Pulmonary lymph node (tissue), 1 donor: ENCODE data around the genes BCL2 and SERPINB5.

DNA sequence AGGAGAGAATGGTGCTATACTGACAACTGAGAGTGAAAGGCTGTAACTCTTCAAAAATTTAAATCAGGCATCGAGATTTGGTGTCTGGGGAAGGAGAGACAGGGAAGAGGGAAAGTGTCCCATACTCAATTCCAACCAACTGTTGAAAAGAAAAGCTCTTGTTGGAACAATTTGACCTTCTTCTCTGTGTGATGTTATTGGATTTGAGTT, 126.5 kb downstream of the CDH20 start:
- PRO-cap, result no peak

GRCh38 chr18:61493965-61494229, 160.7 kb downstream of the CDH20 start:
- PRO-cap, result unidirectional peak, minus-strand start at chr18:61494164

- PRO-cap, result no peak
Observed at GRCh38 chr18:61581561-61582728, 248.7 kb downstream of the CDH20 start.

DNA sequence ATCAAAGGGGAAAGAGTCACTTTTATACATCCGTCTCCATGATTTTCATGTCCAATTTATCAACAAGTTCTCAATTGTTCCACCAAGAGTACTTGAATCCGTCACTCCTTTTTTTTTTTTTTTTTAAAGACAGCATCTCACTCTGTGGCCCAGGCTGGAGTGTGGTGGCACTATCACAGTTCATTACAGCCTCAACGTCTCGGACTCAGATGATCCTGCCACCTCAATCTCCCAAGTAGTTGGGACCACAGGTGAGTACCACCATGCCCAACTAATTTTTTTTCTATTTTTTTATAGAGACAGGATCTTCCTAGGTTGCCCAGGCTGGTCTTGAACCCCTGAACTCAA, 240.7 kb downstream of the RNF152 start:
- PRO-cap, result no peak

DNA sequence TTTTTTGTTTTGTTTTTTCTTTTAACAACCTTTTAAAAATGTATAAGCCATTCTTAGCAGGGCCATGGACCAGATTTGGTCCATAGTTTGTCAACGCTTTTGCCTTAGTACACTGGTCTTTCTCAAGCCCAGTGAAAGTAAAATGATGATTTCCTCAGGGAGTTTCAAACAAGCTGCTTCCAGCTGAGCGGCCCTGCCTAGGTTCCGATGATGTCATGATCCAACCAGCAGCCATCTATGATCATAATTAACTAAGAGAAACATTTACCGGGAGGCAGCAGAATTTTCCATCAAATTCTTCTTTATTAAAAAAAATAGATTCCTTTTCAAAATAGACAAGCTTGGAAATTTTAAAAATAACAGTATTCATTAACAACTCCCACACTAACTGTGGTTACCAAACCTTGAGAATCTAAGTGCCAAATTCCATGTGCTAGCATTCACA, 149.0 kb downstream of the RNF152 start:
- PRO-cap, result no peak

DNA sequence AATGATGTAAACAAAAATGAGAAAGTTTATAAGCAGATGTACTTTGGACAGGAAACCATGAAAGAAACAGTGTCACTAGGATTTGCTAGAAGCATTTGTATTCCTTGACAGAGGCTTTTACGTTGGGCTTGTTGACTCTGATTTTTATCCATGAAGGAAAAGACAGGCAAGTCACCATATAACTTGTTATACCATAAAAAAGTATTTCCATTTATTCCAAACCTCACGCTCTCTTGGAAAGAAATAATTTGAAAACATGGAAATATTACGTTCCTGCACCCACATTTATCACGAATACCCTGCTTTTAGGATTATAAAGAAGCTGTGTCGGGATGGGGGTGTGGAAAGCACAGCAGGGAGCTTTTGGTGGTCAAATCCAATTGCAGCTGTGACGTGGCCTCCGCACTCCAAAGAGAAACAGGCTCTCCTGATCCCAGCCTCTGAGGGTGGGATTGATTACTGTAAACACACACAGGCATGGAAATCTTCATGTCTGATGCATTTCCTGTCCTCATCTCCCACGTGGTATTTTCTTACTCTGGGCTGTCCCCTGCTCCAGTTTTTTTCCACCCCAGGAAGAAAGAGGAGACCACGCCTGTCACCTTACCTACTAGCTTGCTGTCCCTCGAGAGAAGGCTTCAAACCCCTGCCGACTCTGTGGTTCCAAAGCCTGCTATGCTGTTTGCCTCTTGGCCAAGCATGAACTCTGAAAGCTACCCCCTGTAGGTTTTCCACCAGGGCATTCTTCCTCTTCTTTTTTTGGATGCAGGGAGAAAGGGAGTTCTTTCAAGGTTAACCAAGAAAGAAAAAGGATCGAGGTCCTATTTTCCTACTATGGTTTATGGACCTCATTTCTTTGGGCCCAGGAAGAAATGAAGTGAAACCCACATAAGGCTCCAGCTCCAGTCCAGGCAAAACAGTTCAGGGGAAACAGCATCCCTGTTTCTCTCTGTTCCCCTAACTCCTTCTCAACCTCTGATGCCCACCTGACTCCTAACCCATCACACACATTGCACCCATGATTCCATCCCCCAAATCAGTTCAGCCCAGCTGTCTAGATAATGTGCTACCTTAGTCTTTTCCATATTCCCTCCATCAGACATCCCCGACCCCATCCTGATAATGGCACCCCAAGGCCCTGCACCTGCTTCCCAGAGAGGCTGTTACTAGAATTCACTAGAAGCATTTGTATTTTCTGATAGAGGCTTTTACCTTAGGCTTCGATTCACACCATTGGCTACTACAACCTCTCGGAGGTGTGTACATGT, 22.5 kb downstream of the RNF152 start:
- PRO-cap, result no peak

DNA sequence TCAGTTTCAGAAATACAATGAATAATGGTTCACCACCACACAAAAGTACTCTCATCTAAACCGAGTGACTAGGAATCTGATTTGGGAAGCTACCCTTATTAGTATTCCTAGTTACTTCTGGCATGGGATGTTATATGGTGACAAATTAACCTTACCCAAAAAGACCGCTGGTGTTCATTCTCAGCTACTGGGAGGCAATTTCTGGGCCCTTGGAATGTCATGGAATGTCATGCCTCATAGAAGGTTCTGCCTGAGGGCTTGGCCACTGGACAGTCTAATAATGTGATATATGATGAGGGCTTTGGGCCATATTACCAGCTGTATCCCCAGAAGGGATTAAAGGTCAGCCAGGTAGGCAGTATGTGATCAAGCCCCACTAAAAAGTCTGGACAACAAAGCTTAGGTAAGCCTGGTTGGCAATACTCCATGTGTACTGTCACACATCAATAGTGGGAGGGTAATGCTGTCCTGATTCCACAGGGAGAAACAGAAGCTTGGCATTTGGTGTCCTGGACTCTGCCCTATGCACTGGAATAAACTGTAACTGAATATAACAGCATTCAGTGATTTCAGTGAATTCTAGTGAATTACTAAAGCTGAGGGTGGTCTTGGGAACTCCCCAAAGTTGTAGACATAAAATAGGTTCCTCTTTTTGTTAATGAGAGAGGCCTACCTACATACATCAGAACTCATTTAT, 113.1 kb downstream of the PIGN start:
- PRO-cap, result no peak

- PRO-cap, result no peak
Observed at GRCh38 chr18:62327787-62328487, 2.8 kb downstream of the TNFRSF11A start.

- PRO-cap, result no peak
Observed at GRCh38 chr18:62339215-62339649, 14.1 kb downstream of the TNFRSF11A start.

GRCh38 chr18:62420048-62420484, 95.0 kb downstream of the TNFRSF11A start:
- PRO-cap, result no peak

- PRO-cap, result no peak
Observed at GRCh38 chr18:62498905-62499188, 24.0 kb upstream of the ZCCHC2 start.

- PRO-cap, result no peak
Observed at GRCh38 chr18:62736905-62738169, 22.0 kb downstream of the PHLPP1 start.

GRCh38 chr18:62881690-62882172, 166.4 kb downstream of the PHLPP1 start:
- PRO-cap, result no peak

- PRO-cap, result bidirectional peak, plus-strand start at chr18:63159154, minus-strand start at chr18:63159045; unidirectional peak, minus-strand start at chr18:63159342
Observed at GRCh38 chr18:63158943-63159619, 160.5 kb downstream of the BCL2 start.

DNA sequence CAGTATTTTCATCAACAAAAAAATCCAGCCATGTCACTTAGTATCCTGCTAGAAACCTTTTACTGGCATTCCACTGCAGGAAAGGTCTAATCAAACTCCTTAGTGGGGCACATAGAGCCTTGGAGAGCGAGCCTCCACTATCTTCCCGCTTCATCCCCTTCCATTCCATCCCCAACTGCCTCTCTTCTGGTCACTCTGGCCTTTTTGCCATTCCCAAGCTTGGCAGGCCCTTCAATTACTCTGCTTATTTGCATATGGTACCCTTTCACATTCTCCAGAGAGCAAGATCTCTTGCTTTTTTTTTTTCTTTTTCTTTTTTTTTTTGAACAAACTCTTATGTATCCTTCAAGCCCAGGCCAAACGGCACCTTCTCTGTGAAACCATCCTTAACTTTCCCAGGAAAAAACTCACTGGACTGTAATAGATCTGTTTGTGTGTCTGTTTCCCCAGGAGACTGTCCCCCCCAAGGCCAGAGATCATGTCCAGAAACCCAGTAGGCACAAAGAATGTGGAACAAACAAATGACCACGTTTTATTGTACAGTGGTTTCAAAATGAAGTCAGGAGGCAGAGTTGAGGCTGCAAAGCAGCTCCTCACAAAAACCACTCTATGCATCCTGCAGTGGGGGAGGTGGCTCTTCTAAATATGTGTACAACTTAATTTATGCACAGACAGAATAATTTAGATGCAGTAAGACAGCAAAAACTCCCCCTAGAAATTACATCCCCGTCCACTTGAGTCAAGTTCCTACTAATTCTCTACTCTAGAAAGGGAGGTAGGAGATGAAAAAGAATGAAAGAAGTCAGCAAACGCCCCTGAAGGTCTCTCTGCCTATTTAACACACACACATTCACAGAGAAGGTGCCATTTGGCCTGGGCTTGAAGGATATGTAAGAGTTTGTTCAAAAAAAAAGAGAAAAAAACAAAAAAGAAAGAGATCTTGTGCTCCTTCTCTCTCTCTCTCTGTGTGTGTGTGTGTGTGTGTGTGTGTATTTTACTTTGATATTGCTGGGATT, 19.8 kb downstream of the BCL2 start:
- PRO-cap, result no peak

DNA sequence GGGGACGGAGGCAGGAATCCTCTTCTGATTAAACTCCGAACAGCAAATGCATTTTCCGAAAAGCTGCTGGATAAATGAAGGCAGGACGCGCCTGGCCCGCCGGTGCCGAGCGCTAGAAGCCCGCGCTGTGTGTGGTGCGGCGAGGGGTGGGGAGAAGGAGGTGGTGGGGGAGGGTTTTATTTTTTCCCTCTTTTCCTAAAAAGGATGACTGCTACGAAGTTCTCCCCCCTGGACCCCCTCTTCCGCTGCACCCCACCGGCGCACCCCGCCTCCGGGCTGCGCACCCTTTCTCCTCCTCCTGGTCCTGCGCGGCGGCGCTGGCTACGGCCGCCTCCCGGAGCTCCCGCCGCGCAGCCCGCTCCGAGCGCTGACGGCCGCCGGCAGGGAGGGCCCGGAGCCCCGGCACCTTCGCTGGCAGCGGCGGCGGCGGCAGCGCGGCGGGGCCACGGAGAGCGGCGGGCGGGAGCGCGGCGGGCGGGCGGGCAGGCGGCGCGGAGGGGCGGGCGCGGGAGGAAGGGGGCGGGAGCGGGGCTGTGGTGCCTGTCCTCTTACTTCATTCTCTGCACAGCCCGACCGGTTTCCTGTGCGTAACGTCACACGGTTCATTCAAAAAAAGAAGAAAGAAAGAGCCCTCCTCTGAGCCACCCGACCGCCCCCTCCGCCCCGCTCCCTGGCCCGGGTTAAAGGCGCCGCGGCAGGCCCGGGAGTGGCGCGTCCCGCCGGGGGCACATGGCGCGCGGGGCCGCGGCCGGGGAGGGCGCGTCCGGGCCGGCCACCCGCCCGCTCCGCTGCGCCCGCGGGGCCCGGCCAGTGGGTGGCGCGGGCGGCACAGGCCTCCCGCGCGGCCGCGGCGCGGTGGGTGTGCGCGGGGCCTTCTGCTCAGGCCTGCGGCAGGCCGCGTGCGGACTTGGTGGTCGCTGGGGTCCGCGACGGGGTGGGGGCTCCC, at the start of gene BCL2:
Gene BCL2 (minus strand): TSS at position 148 of the 946 bp plus-strand sequence.
- PRO-cap, result bidirectional peak, plus-strand start at position 683 of the sequence, minus-strand start at position 562 of the sequence

DNA sequence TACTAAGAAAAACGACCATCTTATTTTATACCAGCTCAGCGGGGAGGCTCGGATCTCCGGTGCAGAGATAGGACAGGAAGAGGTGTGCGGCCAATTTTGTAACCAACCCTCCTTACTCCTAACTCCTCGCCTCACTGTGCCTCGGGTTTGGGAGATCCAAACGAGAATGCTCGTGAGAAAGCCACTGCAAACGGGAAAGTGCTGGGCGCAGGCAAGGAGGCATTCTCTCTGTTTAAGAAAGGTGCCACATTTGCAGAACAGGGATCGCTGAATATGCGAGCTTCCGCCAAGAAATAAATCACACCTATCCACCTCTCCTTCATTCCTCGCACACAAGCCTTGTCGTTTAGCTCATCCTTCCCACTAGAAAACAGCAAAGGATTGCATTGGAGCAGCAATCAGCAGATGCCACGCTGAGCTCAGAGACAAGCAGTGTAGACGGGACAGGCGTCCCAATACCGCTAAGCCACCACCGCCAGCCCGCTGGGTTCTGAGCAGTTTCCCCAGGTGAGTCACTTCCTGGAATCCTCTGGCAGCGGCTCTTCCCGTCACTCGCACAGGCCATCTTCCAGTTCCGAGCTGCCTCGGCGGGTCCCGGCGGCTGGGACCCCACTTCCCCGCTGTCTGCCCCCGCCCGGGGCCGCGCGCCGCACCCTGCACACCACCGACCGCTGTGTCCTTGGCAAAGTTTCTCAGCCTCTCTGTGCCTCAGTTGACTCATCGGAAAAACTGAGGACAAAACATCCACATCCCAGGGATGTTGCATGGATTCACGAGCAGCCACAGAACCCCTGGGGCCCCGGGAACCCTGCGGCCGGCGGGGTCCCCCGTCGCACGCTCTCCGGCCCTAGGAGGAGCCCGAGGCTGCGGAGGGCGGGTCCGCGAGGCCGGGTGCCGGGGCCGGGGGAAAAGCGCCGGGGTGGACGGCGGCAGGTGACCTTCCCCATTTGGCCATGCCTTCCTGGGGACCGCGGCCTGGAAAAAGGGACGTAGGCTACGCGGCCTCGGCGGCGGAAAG, 751 bp downstream of the KDSR start:
- PRO-cap, result bidirectional peak, plus-strand start at position 571 of the sequence, minus-strand start at position 463 of the sequence

DNA sequence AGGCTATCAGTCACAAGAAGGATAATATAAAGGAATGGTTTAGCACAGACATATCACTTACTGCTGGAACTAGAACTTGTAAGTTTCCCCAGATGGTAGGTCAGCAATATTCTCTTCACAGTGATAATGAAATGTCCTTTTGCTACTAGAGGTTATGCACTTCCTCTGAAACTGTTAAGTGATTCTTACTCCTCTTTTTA, 19.4 kb downstream of the VPS4B start:
- PRO-cap, result no peak

DNA sequence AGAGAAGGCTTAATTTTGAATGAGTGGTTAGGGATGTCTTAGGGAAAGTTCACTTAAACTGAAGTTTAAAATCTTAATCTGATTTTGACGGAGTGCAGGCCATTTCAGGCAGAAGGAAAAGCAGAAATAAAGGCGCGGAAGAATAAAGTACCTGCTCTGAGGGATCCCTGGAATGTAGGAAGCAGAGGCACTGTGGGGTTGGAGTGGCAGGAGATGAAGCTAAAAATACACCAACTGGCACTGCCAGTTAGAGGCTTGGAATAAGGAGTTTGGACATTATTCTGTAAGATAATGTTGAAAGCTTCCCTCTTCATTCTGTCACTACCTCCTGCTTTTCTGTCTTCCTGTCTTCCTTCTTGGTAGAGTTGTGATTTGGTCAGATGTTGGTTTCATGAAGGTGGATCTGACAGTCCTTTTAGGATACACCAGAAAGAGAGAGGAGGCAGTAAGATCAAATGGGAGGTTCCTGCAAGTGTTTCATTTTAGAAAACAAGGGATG, 3.9 kb upstream of the VPS4B start:
- PRO-cap, result no peak

GRCh38 chr18:63476565-63477399, at the start of gene SERPINB5:
Gene SERPINB5 (plus strand): TSS chr18:63476958.
- PRO-cap, result no peak